Cardiac muscle cell (in vitro differentiated cells and primary cell): ENCODE results near the genes HACL1 and DAZL.

GRCh38 chr3:15347762-15348236, 15.4 kb upstream of the SH3BP5 start:
- RAMPAGE, long total RNA: no peak
- RRBS: no CpG with 5 or more reads among the region's 3 CpGs

DNA sequence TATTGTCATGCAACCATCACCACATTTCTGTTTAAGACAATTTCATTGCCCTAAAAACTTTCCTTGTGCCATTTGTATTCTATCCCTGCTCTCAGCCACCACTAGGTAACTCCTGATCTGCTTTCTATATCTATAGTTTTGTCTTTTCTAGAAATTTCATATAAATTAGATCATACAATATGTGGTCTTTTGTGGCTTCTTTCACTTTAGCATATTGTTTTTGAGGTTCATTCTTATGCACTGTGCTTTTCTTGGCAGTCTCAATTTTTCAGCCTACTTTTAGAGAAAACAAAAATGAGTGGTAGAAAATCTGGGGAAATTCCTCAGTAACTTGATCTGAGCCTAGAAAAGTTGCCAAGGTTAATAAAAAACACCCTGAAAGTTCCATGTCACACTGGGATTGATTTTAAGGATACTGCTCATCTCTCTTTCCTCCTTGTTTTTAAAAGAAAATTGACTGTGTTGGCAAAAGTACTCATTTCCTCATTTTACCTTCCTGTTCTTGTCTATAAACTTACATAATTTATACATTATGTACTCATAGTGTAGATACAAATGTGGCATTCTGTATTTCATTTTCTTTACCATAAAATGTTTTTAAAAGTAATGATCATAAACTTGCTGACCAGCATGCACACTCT, 28.4 kb upstream of the SH3BP5 start:
- RAMPAGE, long total RNA: no peak

DNA sequence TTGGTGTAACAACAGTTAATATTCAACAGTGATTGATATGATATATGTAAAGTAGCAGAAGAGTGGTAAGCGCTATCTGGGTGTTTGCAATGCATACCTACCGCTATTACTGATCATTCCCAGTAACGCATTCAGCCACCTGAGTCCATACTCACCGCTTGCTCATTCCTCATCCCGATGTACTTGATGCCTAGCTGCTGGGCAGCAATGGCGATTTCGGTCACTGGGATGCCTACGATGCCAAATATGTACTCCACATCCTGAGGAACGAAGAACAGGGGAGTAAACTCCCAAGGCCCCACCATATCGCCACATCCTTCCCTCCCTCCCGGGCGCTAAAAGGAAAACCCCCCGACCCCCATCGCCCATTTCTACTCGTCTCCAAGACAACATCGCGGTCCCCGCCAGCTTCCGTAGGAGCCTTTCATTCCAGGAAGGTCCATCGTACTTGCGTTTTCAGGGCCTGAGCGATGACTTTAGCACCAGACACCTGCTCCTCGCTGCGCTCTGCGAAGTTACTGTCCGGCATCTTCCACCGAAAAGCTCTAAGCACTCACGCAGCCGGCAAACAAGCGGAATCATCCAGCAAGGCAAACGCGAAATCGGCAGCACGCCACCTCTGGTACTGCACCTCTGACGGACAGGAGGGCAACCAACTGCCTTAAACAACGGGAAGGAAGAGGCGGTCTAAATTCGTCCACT, at the start of gene HACL1:
Gene HACL1 (minus strand): TSS at position 635 of the 702 bp plus-strand sequence.
- RAMPAGE, long total RNA: no peak
- RRBS: 6% methylated on average over 3 of the region's 38 CpGs

GRCh38 chr3:15637242-15638069, 35.9 kb downstream of the BTD start:
- RAMPAGE, long total RNA: no peak
- RRBS: no CpG with 5 or more reads among the region's 9 CpGs

GRCh38 chr3:15647588-15648220, 46.2 kb downstream of the BTD start:
- RAMPAGE, long total RNA: no peak
- RRBS: no CpG with 5 or more reads among the region's 8 CpGs

- RAMPAGE, long total RNA: no peak
- RRBS: no CpG with 5 or more reads among the region's 1 CpG
These were observed 26.3 kb downstream of the ANKRD28 start for GRCh38 chr3:15771452-15771882.

DNA sequence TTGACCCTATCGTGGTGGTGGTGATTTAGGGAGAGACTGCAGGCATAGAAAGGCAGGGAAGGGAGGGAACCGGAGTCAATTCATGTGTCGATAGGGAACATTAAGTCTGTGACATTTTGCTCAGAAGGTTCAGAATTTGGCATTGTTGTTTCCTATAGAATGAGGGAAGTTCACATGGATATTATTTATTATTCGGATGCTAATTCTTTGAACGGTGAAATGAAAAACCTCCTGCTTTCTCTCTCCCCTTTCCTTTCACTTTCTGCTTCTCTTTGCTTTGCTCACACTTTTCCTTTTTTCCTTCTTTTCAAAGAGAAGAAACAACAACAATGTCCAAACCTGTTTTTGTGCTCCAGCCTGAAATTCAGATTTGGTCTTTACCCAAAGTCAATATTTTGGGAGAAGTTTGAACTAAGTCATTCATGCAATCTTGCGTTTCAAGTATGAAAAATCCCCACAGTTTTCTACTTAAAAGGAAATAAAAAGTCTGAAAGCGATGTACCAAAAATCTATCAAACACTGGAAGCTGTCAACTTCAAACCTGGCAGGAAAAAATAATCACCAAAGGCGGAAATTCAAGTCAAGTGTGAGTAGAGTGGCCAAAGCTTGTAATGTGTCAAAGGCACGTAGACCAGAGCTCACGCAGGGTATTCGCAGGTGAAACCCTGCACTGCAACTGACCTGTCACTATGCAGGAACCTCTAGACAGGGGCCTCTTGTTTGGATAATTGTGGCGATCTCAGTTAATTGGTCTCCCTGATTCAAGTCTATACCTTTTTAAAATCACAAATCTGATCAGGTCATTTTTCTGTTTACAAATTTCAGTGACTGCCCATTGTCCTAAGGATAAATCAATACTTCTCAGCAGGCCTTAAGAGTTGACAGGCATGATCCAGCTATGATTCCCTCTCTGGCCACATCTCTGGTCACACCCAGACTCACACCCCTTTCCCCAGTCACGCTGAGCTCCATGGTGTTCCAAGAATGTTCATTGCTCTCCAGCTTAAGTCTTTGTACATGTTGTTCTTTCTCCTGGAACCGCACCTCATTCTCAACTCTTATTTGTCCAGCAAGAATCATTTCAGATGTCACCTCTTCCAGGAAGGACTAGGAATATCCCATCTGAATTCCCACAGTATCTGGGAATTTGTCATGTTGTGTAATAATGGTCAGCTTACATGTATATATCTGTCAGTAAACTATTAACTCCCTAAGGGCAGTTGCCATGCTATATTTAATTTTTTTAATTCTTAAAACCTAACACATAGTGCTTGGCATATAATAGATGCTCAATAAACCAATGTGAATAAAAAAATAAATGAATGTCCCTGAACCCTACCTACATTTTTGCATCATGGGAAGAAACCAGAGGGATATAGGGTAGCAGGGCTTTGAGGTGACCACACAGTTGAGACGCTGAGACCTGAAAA, 118.6 kb upstream of the GALNT15 start:
- RAMPAGE, long total RNA: no peak
- RRBS: no CpG with 5 or more reads among the region's 15 CpGs

GRCh38 chr3:16101422-16101977, 73.0 kb upstream of the GALNT15 start:
- RAMPAGE, long total RNA: no peak
- RRBS: no CpG with 5 or more reads among the region's 9 CpGs

- RAMPAGE, long total RNA: no peak
- RRBS: no CpG with 5 or more reads among the region's 6 CpGs
These were observed 41.6 kb upstream of the GALNT15 start for GRCh38 chr3:16132802-16133400.

DNA sequence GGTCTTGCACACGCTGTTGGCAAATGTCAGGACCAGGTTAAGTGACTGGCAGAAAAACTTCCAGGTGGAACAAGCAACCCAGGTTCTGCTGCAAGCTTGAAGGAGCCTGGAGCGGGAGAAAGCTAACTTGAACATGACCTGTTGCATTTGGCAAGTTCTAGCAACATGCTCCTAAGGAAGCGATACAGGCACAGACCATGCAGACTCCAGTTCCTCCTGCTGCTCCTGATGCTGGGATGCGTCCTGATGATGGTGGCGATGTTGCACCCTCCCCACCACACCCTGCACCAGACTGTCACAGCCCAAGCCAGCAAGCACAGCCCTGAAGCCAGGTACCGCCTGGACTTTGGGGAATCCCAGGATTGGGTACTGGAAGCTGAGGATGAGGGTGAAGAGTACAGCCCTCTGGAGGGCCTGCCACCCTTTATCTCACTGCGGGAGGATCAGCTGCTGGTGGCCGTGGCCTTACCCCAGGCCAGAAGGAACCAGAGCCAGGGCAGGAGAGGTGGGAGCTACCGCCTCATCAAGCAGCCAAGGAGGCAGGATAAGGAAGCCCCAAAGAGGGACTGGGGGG, 594 bp downstream of the GALNT15 start:
- RAMPAGE, long total RNA: no peak
- RRBS: no CpG with 5 or more reads among the region's 9 CpGs

- RAMPAGE, long total RNA: no peak
- RRBS: no CpG with 5 or more reads among the region's 7 CpGs
These were observed 2.0 kb downstream of the GALNT15 start for GRCh38 chr3:16176256-16177102.

DNA sequence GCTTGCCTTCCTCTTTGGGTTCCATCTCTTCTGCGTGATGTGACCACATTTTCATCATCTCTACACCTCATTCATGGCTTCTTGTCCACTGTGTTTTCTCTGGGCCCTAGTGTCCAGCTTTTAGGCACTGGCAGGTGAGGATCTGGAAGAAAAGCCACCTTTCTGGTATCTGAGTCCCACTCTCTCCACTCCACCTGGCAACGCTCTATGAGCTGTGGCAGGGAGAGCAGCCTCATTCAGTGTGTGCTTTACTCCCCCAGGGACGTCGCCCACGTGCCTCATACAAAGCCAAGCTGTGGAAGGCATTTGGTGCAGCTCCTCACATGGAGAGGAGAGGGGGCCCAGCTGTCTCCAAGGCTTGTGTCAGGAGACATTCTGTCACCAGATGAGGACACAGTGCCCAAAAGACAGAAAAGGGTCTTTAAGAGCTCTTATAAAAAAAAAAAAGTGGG, 29.2 kb downstream of the GALNT15 start:
- RAMPAGE, long total RNA: no peak
- RRBS: no CpG with 5 or more reads among the region's 5 CpGs

GRCh38 chr3:16243917-16244641, 20.7 kb downstream of the DPH3 start:
- RAMPAGE, long total RNA: no peak
- RRBS: no CpG with 5 or more reads among the region's 9 CpGs

DNA sequence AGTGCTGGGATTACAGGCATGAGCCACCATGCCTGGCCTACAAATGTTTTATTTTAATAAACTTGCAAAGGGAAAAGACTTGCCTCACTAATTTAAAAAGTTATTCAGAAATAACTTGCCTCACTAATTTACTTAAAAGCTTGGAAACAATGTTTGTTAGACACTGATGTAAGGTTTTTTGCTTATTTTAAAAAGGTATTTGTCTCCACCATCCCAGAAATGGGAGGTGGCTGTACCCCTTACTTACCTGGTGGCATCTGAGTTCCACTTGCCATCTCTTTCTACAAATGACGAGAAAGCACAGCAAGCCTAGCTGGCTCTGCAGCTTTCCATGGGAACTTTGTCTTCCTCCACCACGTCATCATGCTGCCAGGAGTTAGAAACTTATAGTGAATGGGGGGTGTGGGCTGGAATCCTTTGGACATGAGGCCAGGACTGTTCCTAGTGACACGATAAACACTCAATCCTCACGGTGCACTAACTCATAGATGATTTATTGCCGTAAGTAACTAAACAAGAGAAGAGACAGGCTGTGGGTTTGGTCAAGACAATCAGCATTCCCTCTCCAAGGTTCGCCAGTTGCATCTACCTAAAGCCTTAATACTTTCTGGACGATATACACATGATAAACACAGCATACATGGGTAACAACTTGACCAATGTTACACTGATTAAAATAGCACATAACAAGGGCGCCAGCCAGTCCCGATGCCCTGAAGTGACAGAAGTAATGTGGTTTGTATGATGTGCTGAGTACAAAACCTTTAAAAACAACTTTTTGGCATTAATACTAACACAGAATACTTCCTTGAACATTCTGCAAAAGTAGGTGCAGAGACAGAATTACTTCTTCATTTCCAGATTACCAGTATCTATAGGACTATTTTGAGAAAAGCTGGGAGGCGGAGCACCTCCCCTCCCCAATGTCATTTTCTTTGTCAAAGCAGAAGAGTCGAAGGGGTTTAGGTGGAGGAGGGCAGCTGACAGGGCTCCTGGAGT, 50.7 kb downstream of the OXNAD1 start:
- RAMPAGE, long total RNA: no peak
- RRBS: no CpG with 5 or more reads among the region's 11 CpGs

- RAMPAGE, long total RNA: no peak
- RRBS: no CpG with 5 or more reads among the region's 7 CpGs
These were observed 112.2 kb downstream of the OXNAD1 start for GRCh38 chr3:16377097-16377709.

- RAMPAGE, long total RNA: no peak
- RRBS: 83% methylated on average over 1 of the region's 9 CpGs
These were observed 3.7 kb downstream of the RFTN1 start for GRCh38 chr3:16509652-16510256.

GRCh38 chr3:16605150-16605861, at the start of gene DAZL:
Gene DAZL (minus strand): TSS chr3:16605423.
- RAMPAGE, long total RNA: no peak
- RRBS: no CpG with 5 or more reads among the region's 48 CpGs

DNA sequence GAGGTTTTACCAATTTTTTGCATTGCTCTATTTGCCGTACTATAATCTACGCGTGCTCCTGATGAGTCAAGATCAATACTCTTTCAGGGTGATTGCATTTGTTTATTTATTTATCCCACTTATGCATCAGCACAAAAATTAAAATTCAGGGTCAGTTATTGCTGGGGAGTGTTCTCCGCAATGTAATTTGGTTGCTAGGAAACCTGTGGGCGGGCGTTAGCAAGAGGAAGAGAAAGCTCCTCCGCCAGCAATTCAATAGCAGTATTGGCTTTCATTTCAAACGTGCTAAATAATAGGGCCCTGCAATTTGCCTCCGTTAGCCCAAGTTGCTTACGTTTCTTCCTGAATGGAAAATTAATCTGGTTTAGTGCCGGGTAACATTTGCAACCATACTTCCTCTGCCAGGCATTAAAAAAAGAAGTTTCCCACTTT, 35.6 kb upstream of the PLCL2 start:
- RAMPAGE, long total RNA: no peak
- RRBS: no CpG with 5 or more reads among the region's 11 CpGs

- RAMPAGE, long total RNA: no peak
- RRBS: no CpG with 5 or more reads among the region's 9 CpGs
These were observed 2.6 kb upstream of the PLCL2 start for GRCh38 chr3:16881813-16882798.

- RAMPAGE, long total RNA: no peak
- RRBS: no CpG with 5 or more reads among the region's 6 CpGs
These were observed 14.3 kb downstream of the PLCL2 start for GRCh38 chr3:16898862-16899563.